Umbilical cord (tissue), 2 donors: ENCODE measurements around a stretch of chr12.

DNA sequence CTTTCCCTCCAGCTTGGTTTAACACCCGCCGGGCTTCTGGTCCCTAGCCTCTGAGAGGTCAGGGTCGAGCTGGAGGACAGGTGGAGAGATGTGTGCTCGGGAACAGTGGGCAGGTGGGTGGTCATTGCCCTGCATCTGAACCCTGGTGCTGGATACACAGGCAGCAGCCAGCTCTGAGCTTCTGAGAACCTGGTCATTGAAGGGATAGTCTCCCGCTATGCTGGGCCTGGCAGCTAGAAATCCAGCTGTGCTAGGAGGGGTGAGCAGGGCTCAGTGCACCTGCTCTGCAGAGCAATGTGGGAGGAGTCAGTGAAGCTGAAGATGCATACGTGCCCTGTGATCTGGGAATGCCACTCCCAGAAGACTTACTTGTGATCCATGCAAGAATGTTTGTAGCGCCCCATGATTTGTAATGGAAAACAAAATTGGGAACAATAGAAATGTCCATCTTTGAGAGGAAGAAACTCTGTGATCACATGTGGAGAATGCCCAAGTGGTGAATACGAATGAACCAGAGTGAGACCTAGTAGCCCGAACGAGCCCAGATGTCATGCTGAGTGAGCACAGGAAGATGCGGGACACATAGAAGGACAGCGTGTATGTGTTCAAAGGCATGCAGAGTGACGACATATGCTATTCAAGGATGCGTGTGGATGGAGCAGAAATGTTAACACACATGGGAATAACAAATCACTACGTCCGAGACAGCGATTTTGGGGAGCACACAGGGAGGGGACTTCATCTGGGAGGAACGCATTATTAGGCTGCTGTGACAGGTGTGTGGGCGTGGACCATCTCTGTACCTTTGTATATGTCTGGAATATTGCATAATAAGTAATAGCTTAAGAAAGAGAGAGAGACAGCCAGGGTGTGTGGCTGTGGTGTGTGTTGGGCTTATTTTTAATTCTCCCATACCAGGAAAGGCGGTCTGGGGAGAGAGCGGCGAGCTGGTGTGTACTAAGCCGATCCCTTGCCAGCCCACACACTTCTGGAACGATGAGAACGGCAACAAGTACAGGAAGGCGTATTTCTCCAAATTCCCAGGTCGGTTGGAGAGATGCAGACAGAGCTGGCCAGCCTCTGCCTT lies 57.4 kb upstream of the TMEM132B start:
- RAMPAGE, long total RNA = no peak

DNA sequence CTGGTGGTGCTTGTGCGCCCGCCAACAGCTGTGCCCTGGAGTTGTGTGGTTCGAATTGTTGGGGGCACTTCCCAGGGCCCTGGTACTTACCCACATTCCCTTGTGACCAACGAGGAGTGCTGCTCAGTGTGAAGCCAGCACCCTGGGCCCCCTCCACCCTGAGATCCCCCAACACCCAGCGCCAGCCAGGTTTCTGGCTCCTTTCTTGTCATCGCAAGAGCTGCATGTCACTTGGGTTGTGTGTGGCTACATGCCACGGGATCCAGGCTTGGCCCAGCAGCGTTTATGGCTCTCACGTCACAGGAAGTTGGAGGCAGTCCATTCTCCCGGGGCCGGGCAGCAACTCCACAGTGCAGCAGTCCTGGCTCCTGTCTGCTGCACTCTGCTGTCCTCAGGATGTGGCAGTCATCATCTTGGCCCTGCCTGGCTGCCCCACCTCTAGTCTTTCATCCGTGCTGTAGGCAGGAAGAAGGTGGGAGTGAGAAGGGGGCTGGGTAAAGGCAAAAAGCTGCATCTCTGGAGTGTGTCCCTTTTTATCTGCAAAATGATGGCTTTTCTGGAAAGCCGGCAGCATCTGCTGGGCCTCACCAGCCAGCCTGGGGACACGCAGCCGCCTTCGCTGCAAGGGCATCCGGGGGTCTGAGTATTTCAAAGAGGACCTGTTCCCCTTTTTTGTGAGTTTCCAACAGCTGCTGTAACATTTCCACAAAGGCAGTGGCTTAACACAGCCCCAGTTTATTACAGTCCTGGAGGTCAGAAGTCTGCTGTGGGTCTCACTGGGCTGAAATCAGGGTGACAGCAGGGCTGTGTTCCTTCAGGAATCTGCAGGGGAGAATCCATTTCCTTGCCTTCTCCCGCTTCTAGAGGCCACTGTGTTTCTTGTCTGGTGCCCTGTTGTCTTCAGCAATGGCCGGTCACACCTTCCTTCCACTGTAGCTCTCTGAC lies 42.5 kb upstream of the TMEM132B start:
- RAMPAGE, long total RNA = no peak

GRCh38 chr12:125996293-125996930 lies 810.2 kb downstream of the TMEM132B start:
- RAMPAGE, long total RNA = no peak

DNA sequence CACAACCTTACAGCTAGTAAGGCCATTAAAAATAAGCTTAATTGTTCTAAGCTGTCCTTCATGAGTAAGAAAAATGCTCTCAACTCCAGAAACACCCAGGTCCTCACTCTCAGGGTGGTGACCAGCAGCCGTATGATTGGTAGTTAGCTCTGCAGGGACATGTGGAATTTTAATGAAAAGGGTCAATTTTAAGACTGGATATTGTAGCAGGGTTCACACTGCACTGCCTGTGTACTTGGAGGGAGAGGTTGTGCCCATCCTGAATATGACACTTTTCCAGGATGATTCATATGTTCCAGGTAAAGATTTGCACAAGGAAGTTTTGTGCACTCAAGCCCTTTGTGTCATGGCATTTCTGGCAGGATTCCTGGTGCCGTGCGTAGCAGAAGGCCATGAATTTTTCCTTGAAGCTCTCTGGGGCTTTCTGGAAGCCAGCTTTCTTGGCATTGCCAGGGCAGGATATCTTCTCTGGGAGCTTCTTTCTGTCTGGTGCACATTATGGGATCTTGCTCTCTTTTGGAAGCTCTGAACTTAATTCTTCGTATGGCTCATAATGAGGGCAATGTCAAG lies 1012.8 kb downstream of the TMEM132B start:
- RAMPAGE, long total RNA = no peak

GRCh38 chr12:126787240-126787733 lies 1479.7 kb upstream of the TMEM132C start:
- RAMPAGE, long total RNA = no peak

- RAMPAGE, long total RNA = no peak
These were observed 1204.9 kb upstream of the TMEM132C start for GRCh38 chr12:127062025-127062532.

DNA sequence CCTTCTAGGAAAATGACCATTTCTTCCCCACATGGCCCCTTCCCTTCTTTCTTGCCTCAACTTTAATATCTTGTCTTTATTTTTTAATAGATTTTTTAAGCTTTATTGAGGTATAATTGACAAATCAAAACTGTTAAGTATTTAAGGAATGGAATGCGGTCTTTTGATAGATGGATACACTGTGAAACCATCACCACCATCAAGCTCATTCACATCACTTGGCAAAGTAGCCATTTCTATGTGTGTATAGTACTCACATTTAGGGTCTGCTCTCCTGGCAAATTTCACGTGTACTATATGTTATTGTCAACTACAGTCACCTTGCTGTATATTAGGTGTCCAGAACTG lies 442.2 kb upstream of the TMEM132C start:
- RAMPAGE, long total RNA = no peak

DNA sequence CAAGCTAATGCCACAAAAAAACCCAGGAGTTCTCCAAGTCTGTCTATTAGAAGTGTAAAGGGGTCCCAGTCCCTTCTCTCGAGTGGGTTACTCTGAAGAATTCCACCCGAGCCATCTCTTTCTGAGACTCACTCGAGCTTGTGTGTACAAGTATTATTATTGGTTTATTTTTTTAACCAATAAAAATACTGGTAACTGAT lies 437.5 kb upstream of the TMEM132C start:
- RAMPAGE, long total RNA = no peak

- RAMPAGE, long total RNA = no peak
These were observed 219.9 kb downstream of the TMEM132C start for GRCh38 chr12:128486889-128487283.

DNA sequence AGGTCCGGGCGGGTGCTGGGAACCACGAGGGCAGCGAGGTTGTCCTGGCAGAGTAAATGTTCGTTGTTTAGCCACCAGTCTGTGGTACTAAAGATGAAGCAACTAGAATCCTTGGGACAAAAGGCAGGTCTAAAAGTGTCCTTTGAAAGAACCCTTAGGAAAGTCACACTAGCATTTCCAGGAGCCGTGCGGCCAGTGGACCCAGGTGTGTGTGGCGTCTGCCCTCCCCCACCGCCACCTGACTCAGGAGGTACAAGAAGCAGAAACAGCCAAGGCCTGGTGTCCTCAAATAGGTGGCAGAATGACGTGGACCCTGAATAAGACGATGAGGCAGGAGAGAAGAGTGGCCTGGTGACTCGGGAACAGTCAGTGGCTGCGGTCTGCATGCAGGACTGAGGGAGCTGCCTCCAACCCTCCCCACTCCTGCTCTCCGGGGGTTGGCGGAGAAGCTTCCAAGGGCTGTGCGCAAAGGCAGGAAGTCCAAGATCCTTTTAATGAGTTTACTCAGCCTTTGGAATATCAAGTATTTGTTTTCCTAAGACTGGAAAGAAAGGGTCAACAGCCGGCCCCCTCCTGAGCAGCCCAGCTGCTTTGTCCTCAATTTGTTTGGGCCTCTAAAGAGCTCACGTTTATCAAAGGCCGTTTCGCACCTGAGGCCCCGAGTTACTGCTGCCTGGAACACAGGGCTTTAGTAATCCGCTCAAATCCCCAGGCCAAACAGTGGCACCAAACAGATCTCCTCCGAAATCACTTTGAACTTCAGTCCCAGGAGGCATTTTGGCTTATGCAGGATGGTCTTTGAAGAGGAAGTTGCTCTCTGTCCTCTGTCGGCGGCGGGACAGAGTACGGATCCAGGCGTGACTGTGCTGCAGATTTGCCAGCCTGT lies 117.4 kb upstream of the FZD10 start:
- RAMPAGE, long total RNA = no peak

- RAMPAGE, long total RNA = no peak
These were observed 796 bp upstream of the FZD10 start for GRCh38 chr12:130161042-130162293.

DNA sequence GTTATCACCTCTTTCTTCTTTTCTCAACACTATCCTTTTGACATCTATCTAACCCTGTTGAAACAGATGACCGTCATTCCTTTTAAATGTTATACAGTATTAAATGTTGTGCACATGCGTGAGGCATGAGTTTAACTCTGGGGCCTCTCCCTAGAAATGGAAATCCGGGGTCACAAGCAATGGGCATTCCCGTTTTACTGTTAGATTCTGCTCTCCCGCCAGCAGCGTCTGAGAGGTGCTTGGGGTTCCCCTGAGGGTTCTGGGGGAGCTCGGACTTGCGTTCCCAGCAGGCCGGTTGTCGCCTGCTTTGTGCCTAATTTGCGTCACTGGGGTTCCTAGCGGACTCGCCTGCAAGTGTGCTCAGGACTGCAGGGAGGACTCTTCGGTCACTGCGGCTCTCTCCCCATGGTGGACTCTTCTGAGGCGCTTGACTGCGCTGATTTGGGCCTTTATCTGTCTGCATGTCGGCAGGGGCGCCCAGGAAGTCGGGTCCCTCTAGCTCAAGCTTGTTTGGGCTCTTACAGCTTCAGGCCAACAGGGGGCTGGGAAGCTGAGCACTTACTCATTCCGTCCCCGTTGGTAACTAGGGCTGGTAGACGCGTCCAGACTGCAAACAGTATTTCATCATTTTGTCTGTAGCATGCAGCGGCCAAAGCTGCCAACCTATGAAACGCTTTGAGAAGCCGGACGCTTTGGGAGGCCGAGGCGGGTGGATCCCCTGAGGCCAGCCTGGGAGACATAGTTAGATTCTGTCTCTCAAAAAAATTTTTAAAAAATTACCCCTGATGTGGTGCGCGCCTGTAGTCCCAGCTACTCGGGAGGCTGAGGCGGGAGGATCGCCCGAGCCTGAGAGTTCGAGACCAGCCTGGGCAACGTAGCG lies 1.1 kb upstream of the RAN start:
- RAMPAGE, long total RNA = no peak

DNA sequence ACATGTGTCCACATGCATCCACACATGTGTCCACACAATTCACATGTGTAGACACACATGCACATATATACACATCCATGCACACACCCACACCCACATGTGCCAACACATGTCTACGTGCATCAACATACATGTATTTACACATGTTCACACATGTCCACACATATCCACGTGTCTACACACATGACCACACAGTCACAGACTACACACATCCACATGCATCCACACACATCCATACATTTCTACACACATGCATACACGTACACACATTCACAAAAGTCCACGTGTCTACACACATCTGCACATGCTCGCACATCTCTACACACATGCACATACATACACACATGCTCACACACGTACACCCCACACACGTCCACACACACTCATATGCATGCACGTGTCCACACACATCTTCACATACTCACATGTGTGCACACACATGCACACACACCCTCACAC lies 3.4 kb downstream of the ADGRD1 start:
- RAMPAGE, long total RNA = no peak

DNA sequence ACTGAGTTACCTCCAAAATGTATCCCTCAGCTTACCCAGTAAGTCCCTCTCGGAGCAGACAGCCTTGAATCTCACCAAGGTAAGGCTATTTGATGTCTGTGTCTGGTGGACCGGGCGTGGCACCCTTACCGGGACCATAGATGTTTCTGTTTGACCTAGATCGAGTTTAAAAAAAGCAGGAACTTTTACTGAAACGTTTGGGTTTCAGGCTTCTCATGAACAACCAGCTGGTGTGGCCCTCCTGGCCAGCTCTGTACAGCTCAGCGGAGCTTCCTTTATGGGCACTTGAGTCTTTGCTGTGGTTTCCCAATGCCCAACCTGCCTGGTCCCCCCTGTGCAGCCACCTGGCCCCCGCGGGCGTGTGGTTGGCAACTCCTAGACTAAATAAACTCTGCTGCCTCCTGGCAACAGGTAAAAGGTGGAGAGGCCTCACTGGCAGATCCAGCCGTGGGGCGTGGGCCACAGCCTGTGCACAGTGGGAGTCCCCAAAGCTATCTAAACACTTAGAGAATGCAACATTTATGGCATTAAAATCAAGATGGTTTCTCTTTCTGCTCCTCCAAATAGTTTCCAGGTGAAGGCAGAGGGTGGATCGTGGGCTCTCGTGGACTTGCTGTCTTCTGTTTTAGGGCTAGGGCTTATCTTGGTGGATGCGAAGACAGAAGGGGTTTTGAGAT lies 38.7 kb downstream of the ADGRD1 start:
- RAMPAGE, long total RNA = no peak

- RAMPAGE, long total RNA = no peak
These were observed 41.4 kb downstream of the ADGRD1 start for GRCh38 chr12:130994935-130995694.

- RAMPAGE, long total RNA = no peak
These were observed 58.5 kb downstream of the ADGRD1 start for GRCh38 chr12:131012073-131012662.

DNA sequence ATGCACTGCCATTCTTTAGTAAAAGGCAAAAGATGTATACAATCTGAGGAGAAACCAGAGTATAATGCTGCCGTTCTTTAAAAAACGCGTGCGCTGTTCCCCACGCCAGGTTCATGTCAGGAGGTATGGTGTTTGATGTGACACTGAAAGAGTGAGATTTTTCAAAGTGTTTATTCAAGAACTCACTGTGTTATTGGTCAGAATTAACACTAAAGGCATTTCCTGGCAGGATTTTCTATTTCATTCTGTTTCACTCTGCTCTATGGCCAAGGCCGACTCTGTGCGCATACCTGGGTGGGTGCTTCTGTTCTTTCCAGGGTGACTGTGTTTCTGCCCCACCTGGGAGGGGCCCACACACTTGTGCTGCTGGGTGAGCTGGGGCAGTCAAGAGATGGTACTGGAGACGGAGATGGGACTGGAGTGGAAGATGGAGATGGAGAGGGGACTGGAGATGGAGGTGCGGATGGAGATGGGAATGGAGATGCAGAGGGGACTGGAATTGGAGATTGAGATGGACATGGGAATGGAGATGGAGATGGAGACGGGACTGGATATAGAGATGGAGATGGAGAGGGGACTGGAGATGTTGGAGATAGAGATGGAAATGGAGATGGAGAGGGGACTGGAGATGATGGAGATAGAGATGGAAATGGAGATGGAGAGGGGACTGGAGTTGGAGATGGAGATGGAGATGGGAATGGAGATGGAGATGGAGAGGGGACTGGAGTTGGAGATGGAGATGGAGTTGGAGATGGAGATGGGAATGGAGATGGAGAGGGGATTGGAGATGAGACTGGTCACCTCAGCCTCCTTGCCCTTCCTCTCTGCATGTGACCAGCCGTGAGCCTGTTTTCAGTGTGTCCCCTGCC lies 61.4 kb downstream of the ADGRD1 start:
- RAMPAGE, long total RNA = no peak

- RAMPAGE, long total RNA = no peak
These were observed 104.0 kb downstream of the ADGRD1 start for GRCh38 chr12:131057642-131058107.

GRCh38 chr12:131242767-131243381 lies 289.2 kb downstream of the ADGRD1 start:
- RAMPAGE, long total RNA = no peak

GRCh38 chr12:131267977-131268428 lies 314.3 kb downstream of the ADGRD1 start:
- RAMPAGE, long total RNA = no peak